ENCODE data around the genes DUSP8 and CTSD.

DNA sequence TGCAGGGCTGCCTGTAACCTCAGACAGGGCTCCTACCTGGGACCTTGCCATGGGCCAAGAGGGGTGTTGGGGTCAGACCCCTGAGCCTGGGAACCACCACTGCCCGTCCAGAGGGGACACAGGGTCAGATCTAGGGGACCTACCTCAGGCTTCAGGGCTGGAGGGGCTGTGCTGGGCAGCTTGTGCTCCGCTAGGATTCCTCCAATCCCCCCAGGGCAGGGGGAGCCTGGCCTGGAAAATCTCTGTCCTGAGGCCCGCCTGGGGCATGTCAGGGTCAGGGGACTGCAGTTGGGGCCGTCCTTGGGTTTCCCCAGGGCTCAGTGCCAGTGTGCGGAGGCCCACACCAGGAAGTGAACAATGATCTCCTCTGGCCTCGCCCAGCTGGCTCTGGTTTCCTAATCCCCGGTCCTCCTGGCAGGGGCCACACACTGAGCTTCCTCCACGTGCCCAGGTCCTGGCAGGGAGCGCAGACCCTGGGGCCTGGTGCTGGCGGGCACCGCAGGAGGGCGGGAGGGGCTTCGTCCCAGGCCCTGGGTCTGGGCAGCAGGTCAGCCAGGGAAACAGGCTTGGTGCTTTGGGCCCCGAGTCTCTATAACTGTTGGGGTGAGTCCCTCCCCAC lies 36.7 kb upstream of the MUC6 start:
- RRBS, result no CpG with 5 or more reads among the region's 14 CpGs

DNA sequence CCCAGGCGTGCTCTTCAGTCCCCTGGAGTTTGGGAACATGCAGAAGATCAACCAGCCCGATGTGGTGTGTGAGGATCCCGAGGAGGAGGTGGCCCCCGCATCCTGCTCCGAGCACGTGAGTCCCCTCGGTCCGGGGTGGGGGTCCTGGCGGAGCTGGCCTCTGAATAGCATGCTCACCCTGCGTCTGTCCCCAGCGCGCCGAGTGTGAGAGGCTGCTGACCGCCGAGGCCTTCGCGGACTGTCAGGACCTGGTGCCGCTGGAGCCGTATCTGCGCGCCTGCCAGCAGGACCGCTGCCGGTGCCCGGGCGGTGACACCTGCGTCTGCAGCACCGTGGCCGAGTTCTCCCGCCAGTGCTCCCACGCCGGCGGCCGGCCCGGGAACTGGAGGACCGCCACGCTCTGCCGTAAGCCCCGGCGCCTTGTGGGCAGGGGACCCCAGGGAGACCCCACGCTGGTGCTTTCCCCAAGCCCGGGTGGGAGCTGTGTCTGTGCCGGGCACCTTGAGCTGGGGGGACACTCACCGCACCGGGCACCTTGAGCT lies 41.7 kb upstream of the MUC6 start:
- RRBS, result 16% methylated on average over 15 of the region's 44 CpGs

DNA sequence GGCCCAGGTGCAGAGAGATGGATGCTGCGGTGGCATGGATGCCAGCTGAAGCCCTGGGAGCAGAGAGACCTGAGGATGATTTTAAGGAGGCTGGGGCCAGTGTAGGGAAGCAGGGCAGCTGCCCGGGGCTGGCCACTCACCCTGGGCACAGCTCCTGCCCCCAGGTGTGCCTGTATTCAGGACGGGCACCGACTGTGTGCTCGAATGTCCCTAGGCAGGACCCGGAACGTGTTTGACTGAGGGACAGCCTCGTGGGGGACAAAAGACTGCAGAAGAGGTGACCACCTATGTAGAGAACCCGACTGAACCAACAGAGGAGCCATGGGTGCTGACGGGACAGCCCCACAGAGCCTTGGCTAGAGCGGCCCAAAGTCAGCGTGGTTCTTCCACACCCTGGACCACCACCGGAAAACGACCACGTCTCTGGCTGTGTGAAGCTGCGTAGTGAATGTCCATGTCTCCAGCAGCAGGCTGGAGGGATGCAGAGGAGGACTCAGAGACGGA lies 17.8 kb upstream of the MUC5B start:
- RRBS, result 64% methylated on average over 4 of the region's 17 CpGs

DNA sequence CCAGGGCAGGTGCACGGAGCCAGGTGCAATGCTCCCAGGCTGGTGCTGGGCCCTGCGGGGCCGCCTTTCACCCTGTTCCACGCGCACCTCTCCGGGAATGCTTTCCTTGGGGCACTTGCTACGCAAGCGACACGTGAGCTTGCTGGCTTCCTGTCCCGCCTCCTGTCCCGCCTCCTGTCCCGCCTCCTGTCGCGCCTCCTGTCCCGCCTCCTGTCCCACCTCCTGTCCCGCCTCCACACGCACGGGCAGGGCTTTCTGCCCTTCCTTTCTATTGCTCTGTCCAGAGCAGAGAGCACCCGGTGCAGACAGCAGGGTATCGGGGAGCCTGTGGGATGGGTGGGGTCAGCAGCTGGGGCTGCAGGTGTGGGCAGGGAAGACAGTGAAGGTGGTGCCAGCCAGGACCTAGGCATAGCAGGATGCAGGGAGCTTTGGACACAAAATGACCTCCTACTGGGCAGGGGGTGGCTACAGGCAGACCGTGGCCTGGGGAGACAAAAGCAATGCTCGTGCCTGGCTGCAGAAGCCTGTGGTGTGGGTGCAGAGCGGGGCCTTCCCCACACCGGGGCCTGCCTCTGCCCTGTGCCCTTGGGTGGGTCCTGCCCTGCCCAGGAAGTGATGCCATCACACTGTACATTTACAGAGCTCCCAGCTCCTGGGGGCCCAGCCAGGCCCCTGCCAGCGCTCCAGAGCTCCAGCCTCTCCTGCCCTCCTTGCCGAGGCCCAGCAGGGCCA lies 39.9 kb downstream of the MUC5B start:
- RRBS, result 3% methylated on average over 4 of the region's 26 CpGs

DNA sequence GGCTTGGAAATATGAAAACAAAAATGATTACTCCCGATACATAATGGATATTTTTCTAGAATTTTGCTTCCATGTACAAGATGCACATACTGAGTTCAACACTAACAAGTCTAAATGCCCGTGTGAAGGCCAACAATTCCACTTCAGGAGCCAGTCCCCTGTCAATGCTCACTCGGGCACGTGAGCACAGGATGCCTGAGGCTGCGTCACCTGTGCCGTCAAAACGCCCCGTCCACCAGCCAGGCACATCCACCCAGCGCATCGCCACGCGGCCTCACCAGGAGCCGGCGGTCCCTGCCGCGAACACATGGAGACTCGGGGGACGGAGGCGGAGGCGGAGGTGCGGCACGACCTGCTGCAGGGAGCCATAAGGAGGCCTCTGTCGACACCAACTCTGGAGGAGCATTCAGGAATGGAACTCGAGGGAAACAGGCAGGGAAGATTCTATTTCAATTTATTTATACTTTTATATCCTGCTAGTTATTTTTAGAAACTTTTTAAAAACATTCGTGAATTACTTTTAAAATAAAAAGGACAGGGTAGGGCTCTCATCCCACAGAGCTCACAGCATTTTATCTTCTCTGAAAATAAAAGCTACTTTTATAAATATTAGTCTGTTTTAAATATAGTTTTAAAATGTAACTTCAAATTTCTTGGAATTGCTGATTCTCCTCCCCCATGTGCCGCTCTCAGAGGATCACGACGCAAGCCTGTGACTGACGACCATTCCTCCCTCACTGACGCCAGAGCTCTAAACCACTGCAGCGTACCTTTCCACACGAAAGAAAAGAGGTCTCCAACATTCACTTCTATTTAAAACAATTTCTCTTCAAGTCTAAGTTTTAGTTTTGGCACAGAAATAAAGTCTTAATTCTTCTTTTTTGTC lies 9.6 kb downstream of the TOLLIP start:
- RRBS, result no CpG with 5 or more reads among the region's 32 CpGs

DNA sequence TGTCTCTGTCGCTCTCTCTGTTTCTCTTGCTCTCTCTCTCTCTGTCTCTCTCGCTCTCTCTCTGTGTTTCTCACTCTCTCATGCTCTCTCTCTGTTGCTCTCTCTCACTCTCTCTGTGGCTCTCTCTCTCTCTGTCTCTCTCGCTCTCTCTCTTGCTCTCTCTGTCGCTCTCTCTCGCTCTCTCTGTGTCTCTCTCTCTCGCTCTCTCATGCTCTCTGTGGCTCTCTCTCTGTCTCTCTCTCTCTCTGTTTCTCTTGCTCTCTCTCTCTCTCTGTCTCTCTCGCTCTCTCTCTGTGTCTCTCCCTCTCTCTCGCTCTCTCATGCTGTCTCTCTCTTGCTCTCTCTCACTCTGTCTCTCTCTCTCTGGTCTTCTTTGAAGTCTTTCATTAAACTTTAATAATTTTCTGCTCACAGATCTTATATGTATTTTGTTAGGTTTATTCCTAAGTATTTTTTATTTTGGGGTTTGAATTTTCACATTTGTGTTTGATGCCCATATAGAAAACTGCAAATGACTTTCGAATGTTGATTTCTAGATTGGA lies 33.0 kb upstream of the BRSK2 start:
- RRBS, result no CpG with 5 or more reads among the region's 9 CpGs

DNA sequence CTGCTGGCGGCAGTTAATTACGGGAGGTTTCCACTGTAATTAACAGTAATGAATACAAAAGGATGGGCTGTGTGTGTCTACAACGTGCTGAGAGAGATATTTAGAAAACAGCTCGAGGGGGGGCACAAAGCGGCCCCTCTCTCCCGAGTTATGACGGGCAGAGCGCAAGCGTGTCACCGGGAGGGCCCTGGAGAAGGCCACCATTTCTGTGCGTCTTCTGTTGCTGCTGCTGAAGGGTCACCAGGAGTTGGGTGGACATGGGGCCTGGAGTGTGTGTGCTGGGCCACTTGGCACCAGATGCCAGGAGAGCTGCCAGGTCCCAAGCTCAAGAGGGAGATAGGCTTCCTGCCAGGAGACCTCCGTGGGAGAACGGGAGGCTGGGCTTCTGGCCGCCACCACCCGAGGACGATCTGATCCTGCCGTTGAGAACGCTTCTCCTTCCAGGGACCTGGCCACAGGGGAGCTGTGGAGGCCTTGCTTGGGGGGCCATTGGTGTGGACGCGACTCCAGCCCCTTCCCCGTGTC lies 2.2 kb downstream of the BRSK2 start:
- RRBS, result no CpG with 5 or more reads among the region's 21 CpGs

- RRBS, result no CpG with 5 or more reads among the region's 13 CpGs
Measured at GRCh38 chr11:1481193-1482034, 5.2 kb downstream of the MOB2 start.

DNA sequence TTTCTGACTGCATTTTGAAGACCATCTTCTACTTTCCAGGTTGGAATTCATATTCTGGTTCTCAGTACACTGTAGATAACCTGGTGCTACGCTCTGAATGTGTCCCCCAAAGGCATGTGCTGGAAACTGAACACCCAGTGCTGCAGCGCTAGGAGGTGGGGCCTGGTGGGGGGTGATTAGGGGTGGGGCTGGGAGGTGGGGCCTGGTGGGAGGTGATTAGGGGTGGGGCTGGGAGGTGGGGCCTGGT lies 25.9 kb upstream of the MOB2 start:
- RRBS, result no CpG with 5 or more reads among the region's 2 CpGs

DNA sequence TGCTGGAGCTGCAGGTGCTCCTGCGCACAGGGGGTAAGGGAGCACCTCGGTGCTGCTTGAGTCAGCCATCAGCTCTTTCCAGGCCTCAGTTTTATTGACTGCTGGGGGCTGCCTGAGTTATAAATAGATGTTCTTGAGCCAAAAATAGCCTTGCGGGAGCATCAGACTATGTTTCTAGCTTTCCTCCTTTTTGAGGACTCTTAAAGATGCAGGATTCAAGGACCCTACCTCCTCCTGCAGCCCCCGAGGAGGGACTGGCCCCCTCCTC lies 19.5 kb downstream of the DUSP8 start:
- RRBS, result no CpG with 5 or more reads among the region's 4 CpGs

DNA sequence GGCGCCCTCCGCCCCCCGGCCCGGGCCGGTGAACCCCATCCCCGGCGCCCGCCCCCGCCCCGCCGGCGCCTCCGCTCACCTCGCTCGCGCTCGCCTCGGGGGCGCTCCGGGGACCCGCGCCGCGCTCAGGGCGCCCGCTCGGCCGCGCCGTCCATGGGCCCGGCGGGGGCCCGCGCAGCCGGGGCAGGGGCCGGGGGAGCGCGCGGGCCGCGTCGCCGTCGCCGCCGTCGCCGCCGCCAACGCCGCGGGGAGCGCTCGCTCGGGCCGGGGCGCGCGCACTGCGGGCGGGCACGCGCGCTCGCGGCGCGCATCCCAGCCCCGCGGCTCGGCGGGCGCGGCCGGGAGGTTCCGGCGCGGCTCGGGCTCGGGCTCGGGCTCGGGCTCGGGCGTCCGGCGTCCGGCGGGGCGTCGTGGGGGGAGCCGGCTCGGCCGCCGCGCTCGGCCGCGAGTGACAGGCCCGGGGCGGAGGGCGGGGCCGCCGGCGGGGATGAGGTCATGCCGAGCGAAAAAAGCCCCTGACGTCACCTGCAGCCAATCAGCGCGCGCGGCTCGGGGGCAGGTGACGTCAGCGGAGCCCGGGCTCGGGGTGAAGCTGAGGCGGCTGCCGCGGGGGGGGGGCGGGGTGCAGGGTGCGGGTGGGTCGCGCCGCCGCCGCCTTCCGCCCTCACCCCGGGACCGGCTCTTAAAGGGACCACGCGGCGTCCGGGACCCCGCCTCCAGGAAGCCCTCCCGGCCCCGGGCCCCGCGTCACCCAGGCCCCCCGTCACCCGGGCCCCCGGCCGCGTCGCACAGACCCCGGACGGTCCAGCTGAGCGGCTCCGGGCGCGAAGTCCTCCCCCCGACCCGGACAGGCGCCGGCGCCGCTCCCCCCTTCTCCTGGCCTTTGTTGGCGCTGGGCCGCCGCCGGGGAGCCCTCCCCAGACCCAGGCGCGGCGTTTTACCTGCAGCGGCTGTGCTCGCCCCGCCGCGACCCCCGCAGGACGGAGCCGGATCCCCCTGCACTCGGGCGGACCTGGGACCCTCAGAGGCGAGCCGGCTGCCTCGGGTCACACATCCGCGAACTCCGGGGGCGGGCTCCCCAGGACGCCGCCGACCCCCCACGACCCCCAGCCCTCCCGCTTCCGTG lies at the start of gene DUSP8:
Gene DUSP8 (minus strand): TSS at position 450 of the 1,126 bp plus-strand sequence.
- RRBS, result 3% methylated on average over 116 of the region's 186 CpGs

DNA sequence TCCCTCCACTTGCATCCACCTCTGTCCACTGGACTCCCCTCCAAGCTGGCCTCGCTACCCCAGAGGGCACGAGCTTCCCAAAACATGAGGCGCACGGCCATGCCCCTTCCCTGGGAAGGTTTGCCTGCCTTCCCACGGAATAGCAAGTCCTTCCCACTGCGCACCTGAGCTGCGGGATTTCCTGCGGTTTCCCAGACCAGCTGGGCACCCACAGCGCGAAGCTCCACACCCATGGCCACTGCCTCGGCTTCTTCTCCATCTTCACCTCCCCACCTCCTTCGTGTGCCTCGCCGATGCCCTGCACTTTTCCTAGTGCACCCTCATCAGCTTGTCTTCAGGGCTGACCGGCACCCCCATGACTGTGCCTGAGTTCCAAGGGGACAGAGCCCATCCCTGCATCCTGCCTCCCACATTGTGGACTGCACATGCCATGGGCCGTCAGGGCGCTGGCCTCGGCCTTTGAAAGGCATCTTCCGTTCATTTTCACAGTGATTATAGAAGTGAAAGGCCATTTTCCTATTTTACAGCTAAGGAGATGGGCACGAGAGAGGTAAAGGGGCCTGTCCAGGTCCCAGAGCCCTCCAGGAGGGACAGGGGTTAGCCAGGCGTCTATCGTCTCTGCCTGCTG lies 16.4 kb downstream of the IFITM10 start:
- RRBS, result no CpG with 5 or more reads among the region's 22 CpGs

DNA sequence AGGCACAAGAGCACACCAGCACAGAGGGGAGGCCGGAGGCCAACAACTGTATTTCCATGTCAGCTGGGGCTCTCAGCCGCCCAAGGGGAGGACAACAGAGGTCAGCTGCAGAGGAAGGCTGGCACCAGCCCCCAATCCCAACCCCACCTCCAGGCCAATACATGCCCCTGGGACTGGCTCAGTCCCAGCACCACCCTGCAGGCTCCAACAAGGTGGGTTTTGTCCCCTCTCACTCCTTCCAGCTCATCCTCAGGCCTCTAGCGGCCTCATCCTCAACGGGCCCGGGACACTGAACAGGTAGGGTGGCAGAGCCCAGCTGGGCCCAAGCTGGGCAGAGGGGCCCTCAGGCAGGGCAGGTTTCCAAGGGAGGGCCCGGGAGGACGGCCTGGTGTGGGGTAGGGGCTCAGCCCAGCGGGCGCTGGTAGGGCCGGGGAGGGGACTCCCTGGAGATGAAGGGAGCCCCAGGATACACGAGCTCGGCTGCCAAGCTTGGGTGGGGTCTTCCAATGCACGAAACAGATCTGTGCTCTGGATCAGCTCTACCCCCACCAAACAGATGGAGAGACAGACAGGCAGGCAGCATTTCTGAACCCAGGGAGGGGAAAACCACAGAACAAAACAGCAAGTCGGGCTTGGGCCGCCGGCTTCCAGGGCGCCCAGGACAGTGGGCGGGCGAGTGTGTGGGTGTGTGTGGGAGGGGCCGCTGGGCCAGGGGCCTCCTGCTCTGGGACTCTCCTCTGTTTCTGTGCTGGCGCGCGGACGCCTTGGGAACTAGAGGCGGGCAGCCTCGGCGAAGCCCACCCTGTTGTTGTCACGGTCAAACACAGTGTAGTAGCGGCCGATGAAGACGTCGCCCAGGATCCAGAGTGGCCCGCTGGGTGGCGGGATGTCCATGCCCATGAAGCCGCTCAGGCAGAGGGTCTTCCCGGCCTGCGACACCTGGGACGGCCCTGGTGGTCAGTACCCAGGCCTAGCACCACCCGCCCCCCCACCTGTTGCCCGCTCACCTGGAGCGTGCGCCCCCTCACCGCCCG lies 2.7 kb upstream of the IFITM10 start:
- RRBS, result 99% methylated on average over 6 of the region's 44 CpGs

- RRBS, result 96% methylated on average over 11 of the region's 19 CpGs
Measured at GRCh38 chr11:1756807-1757216, 6.4 kb upstream of the IFITM10 start.

DNA sequence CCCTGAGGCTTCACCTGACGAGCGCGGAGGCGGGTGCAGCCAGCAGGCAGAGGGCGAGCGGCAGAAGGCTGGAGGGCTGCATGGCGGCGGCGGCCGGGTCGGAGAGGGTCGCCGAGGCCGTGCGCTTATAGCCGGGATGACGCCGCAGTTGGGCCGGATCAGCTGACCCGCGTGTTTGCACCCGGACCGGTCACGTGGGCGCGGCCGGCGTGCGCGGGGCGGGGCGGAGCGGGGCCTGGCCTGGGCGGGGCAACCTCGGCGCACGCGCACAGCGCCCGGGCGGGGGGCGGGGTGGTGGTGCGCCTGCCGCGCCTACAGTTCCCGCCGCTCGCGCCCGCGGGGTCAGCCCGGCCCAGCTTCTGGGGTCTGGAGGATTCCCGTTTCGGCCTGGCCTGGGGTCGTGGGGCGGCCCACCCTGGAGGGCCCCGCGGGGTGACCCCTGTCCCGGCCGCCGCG lies at the start of gene CTSD:
Gene CTSD (minus strand): TSS at position 150 of the 456 bp plus-strand sequence.
- RRBS, result 5% methylated on average over 41 of the region's 62 CpGs

- RRBS, result no CpG with 5 or more reads among the region's 8 CpGs
Measured at GRCh38 chr11:1770421-1771045, 6.8 kb upstream of the CTSD start.

DNA sequence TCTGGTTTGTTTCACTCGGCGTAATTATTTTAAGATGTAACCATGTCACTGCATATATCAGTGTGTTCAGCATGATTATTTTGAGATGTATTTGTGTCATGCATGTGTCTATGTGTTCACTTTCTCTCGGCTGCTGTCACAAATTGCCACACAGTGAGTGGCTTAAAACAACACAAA lies 22.5 kb upstream of the CTSD start:
- RRBS, result no CpG with 5 or more reads among the region's 3 CpGs

DNA sequence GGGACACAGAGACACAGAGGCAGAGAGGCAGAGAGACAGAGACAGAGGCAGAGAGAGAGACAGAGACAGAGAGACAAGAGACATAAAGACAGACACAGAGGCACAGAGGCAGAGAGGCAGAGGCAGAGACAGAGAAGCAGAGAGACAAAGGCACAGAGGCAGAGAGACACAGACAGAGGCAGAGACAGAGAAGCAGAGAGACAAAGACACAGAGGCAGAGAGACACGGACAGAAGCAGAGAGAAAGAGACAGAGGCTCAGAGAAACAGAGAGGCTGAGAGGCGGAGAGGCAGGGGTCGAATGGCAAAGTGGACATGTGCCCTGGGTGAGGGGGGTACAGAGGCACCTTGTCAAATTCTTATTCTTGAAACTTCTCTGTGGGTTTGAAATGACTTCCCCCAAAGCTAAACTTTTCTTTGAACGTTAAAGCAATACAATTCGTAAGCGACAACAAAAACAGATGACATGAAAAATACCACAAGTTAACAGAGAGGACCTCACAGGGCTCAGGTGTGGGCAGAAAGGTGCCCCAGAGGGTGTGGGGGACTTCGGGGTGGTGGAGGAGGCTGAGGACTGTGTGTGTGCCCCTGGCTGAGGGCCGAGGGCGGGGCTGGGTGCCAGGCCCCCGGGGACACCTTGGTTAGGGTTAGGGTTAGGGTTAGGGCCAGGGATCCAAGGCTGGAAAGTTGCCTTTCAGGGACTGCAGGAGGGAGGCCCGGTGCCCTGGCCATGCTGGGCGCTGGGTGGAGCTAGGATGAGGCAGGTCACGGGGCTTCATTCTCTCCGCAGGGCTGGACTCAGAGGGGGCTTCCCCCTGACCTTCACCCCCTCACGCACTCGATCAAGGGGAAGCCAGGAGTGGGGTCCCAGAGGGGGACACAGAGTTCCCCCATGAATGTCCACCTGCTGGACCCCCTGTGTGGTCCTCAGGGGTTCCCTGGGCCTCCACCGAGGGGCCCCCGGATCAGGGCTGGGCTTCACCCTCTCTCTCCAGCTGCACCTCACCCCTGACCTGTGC lies 6.7 kb downstream of the TNNI2 start:
- RRBS, result 90% methylated on average over 3 of the region's 18 CpGs

GRCh38 chr11:1870175-1870975 lies 17.5 kb downstream of the LSP1 start:
- RRBS, result 71% methylated on average over 4 of the region's 32 CpGs

DNA sequence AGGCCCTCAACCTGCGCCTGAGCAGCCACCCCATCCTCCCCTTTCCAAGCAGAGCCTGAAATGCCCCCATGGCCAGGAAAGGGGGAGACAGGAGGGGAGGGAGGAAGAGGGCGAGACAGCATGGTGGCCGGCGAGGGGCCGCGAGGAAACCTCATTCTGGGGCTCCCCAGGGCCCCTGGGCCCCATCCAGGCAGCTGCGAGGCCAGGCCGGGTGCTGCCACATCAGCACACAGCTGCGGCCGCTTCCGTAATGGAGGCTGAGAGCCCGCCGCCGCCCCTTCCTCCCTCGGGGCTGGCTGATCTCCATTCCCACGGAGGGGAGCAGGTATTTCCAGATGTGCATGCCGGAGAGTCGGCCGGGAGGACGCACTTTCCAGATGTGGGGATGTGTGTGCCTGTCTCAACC lies 10.0 kb downstream of the PRR33 start:
- RRBS, result no CpG with 5 or more reads among the region's 20 CpGs

Measured in OVCAR3 (cell line).